Fibroblast of villous mesenchyme (primary cell): ENCODE results near the gene DDX56.

GRCh38 chr7:43975038-43975290 lies 22.7 kb upstream of the SPDYE1 start:
- CAGE, long polyA plus RNA: no peak

DNA sequence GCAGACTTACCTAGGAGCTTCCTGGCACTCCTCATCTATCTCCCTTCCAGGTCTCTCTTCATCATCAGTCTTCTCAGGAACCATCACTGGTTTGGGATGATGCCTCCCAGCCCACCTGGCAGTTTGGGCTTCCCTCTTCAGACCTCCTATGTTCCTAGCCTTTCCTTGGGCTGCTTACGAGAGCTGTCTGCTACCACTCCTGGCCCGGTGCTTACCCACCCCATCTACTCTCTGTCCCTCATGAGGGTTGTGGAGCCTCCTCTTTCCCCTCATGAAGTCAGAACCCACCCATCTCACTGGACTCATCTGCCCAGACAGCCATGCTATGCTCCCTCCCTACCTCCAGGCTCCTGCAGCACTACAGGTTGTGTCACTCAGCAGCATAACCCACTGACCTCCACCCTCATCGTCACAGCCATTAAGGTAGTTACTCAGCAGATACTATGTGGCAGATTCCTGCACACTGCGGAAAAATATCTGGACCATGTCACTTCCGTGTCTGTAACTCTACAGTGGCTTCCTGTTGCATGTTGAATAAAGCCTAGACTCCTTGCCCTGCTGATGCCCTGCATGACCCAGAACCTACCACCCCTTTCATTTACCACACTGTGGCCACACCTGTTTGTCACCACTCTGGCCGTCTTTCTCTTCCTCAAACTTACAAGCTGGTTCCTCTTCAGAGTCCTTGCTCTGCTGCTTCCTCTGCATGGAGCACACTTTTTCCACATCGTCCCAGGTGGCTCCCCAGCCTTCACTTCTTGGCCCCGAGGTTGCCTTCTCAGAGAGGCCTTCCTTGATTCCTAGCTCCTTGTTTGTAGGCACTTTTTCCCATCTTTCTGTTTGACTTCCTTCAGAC lies 2.0 kb downstream of the DBNL start:
- CAGE, long polyA plus RNA: no peak

GRCh38 chr7:44223664-44224095 lies 22.9 kb downstream of the YKT6 start:
- CAGE, long polyA plus RNA: no peak

DNA sequence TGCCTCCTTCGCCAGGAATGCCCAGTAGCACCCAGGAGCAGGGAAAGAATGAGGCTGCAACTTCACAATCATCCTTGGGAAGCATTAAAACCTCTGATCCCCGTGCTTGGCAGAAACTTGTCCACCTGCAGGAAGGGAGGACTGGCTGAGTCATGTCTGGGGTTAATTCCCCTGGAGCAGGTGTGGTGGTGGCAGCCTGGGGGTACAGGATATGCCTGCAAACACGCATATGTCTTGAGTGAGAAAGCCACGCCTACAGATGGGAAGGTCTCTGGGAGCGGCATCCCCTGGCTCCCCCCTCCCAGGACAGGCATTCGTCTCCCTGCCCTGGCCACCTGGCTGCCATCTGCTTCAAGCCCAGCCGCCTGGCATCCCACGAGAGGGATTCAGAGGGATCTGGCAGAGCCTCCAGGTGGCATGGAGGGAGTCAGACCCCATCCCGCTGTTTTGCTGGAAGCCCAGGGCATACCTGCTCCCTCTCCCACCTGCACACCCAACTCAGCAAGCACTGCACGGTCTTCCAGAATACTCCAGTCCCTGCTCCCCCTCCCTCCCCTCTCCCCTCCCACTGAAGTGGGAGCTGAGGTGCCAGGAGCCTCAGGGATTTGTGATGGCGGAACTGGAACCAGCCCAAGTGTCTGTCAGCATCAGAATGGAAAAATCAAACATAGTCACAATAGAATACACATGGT lies 61.1 kb downstream of the CAMK2B start:
- CAGE, long polyA plus RNA: no peak

- CAGE, long polyA plus RNA: no peak
Observed at GRCh38 chr7:44291377-44291509, 34.2 kb downstream of the CAMK2B start.

DNA sequence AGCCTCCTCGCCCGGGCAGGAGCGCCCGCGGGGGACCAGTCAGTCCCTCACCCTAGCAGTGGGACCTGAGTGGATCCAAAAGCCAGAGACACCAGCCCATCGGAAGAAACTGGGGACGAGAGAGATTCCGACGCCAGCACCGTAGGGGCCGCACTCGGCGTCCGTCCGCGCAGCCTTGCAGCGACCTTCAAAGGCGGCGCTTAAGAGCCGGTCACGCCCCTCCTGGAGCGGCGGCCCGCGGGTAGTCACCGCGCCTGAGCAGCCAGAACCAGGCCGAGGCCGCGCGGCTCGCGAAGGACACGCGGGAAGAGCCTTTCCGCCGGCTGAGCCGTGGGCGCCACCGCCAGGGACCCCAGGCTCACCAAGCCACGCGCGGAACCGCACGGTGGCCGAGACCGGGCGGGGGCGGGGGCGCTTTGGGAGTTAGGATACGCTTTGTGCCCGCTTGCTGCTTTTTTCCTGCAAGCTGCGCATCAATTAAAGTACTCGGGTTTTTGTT lies 15.7 kb downstream of the CAMK2B start:
- CAGE, long polyA plus RNA: no peak

GRCh38 chr7:44320659-44321554 lies 4.5 kb downstream of the CAMK2B start:
- CAGE, long polyA plus RNA: no peak

DNA sequence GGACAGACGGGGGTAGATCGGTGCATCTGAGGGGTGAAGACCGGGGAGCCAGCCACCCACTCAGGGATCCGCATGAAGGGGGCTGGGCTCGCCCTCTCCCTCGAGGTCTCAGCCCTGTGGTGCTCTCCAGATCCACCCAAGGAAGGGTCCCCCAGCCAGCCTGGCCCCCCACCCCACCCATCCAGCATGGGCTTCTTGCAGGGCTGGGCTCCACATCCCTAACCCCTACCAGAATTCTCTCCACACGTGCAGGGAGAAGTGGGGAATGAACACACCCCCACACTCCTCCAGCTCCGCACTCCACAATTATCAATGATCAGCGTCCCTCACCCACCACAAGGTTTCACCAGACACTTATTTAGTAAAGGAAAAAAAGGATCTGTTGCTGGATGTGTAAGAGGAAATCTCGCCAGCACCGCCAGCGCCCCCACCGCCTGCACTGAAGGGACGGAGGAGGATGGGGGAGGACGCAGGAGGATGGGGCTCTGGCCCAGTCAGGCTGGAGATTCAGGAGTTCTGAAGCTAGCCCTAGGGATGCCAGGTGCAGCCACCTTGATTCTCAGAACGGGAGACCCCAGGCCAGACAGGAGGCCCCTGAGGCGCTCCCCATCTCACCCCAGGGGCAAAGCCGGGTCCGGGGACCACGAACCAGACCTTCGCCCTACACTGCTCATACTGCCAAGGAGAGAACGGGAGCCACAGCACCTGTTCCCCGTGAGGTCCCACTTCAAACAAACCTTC lies 1.4 kb downstream of the CAMK2B start:
- CAGE, long polyA plus RNA: no peak

DNA sequence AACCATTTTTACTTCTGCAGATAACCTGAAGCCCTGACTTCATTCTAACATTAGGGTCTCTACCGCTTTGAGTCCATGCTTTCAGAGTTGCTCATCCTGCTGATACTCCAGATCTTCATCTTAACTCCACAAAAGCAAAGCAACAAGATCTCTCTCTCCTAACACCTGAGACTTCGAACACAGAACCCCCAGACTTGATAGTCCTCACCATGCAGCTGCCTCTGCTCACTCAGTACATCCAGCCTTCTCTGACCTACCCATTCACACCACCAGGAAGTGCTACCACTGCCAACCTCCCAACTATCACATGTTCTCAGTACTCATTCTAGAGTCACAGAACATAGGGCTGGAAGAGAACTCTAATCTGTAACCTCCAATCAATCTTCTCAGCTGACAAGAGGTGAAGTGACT lies 3.9 kb downstream of the NUDCD3 start:
- CAGE, long polyA plus RNA: no peak

- CAGE, long polyA plus RNA: no peak
Observed at GRCh38 chr7:44486986-44487294, 3.5 kb downstream of the NUDCD3 start.

DNA sequence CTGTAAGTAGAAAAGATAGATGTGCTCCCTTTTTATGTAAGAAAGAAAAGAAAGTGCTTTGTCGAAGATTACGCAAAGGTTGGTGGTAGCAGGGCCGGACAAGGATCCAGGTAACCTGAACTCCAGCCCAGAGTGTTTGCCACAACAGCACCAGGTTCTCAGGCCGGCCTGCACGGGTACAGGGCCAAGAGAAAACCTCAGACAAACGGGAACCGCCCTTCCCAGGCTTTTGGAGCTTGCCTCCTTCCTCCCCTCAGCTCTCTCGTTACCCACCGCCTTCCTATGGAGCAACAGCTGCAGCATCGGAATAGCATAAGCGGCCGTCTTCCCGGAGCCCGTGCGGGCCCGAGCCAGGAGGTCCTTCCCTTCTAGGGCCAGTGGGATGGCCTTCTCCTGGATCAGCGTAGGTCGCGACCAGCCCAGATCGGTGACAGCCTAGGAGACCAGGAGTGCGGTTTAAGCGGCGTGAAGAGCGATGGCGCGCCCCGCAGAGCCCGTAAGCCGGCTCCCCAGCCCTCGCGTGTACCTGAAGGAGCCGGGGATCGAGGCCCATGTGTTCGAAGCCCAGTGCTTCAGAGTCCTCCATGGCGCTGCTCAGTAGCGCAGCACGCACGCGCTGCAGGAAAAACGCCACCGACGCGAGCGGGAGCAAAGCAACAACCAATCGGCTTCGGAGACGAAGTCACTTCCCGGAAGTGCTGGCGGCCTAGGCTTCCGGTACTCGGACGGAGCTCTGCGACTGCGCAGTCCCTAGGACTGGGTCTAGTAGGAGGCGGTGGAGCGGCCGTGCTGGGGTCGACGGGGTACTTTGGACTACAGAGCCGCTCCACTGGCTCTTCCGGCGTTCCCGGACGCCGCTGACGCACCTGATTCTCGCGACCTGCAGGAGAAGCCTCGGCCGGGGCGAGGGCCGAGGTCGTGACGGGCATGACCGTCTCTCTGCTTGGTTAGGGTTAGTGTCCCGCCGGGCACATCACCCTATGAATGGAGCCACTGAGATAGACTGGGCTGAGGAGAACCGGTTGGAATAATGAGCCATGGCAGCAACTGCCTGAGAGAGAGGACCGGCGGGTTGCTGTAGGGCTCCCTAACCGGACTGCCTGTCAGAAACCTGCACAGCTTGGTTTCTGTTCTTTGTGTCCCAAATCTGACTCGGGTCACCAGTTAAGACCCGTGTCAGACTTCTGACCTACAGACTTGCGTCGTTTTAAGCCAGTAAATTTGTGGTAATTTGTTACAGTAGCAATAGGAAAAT lies at the start of gene DDX56:
Gene DDX56 (minus strand): TSS at position 599 of the 1,255 bp plus-strand sequence.
- CAGE, long polyA plus RNA: start-site peak on the minus strand centred at position 600 of the sequence, 46 bp wide, 2,113 and 1,695 reads in 2 replicates

DNA sequence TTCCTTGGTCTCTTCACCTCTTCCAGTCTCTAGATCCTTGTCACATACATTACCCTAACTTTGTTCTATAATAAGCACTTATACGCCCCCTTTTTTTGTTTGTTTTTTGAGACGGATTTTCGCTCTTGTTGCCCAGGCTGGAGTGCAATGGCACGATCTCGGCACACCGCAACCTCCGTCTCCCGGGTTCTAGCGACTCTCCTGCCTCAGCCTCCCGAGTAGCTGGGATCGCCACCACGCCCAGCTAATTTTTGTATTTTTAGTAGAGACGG lies 867 bp upstream of the OGDH start:
- CAGE, long polyA plus RNA: no peak

GRCh38 chr7:44618500-44619277 lies 12.3 kb downstream of the OGDH start:
- CAGE, long polyA plus RNA: no peak

GRCh38 chr7:44636270-44636692 lies 29.9 kb downstream of the OGDH start:
- CAGE, long polyA plus RNA: no peak

- CAGE, long polyA plus RNA: no peak
Observed at GRCh38 chr7:44735356-44735774, 13.3 kb upstream of the ZMIZ2 start.

DNA sequence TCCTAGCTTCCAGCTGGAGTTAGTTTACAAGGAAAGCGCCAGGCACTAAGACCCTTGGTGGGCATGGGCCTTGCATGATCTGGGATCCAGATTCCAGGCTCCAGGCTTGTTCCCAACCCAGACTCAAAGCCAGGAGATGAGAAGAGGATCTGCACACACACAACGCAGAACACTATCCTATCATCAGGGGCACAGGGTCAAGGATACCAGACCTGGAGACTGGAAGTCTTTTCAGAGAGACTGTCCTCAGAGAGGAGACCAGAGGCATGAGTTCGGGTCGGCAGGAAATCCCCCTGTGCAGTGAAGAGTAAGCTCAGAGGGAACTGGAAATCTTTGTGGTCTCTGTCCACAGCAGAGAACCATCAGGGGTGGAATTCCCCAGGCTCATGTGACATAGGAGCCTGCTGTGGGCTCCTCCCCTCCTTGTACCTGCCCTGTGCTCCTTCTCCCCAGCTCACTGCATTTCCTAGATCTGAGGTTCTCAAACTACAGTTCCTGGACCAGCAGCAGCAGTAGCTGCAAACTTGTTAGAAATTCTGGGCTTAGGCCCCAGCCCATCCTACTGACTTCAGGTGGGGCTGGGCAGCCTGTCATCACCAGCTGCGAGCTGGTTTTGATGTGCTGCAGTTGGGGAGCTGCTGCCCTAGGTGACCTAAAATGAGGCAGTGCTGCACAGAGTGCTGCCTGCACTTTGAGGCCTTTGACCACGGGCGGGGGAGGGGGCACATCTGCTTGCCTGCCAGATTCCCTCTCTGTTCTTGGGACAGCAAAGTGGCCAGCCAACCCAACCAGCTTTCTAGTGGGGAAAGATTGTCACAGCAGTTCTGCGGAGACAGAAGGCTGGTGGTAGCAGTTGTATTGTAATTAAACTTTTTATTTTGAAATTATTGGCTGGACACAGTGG lies 2.4 kb downstream of the ZMIZ2 start:
- CAGE, long polyA plus RNA: no peak

- CAGE, long polyA plus RNA: no peak
Observed at GRCh38 chr7:44759280-44759952, 10.8 kb downstream of the ZMIZ2 start.

DNA sequence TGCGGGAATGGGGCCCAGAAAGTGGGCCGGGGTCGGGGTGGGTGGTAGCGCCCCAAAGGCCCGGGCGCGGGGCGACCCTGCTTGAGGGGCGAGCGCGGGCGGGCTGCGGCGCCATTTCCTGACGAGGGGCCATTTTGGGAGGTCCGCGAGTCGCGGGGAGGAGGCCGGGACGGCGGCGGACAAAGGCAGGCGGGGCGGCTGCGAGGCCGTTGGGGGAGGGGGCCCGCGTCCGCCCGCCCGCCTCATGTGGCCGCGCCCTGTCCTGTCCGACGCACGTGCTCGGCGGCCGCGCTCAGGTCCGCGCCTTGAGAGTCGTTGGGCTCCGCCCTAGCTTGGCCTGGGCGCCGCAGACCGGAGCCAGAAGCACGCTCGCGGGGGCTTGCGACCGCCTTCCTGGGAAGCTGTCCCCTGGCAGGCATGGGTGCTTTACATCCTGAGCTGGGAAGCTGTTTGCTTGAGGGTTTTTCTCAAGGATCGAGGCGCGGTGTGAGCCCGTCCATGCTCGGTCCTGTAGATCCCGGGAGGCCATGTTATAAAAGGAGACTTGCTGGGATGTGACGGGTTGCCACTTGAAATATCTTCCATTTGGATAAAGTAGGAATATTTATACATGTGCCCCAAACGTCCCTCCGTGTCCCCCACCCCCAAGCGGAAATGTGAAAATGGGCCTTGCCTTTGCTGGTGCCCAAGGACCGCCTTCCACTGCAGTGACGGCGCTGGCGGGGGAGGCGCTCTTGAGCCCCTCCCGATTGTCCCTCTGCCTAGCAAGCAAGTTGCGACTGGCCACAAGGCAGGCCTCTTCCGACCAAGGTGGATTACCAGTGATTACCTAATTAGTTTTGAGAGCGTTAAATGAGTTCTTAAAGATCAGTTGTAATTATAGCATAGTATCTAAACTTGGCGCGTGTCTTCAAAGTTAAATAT lies 593 bp downstream of the PPIA start:
- CAGE, long polyA plus RNA: no peak

- CAGE, long polyA plus RNA: no peak
Observed at GRCh38 chr7:44802656-44803292, 6.3 kb downstream of the PPIA start.

DNA sequence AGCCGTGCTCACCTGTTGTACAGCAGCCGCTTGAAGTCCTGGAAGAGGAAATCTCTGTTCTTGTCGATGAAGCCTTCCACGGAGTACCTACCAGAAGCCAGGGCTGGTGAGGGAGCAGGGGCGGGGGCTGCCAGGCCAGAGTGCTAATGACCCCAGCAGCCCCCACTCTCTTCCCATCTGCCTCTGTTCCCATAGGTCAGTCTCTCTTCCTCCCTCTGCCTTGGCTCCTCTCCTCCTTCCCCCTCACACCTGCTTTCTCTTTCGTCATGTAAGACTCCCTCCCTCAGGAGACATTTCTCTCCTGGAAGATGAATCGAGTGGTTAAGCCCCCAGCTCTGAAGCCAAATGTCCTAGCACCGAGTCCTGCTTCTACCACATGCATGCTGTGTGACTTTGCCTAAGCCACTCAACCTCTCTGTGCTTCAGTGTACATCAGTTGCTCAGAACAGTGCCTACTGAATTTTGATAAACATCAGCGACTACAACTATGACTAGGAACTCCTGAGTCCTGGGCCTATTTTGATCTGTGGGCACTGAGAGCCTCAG lies 10.9 kb downstream of the MYO1G start:
- CAGE, long polyA plus RNA: no peak